Right common carotid artery plus branches (tissue), 1 donor: Measurements from ENCODE around the gene C3orf20.

DNA sequence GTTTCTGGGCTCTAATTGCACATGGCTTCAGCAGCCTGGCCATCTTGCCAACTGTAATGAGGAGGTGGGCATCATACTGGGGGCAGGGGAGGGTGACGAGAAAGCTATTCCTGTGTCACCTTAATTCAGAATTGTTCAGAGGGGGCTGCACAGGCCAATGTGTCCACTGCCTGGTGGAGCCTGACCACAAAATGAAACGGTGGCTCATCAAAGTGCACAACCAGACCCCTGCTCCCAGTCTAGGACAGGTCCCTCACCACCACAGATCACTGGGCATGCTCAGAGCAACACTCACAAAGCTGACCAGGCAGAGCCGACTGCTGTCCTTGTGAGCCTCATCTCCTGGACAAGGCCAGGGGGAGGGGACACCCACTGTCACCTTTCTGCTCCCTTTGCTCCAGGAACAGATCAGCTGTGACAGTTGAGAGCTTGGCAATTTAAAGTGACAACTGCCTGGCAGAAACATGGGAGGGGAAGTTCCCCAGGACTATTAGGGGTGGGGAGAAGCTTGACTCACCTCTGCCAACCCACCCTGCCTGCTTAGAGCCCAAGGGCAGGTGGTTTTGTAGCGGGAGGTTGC lies 80.7 kb downstream of the IQSEC1 start:
- PRO-cap, result no peak

DNA sequence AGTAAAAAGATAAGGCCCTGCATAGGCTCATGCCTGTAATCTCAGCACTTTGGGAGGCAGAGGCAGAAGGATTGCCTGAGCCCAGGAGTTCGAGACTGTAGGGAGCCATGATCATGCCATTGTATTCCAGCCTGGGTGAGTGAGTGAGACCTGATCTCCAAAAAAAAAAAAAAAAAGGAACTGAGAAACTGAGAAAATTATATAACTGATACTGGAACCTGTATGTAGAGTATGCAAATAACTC lies 70.9 kb downstream of the IQSEC1 start:
- PRO-cap, result no peak

DNA sequence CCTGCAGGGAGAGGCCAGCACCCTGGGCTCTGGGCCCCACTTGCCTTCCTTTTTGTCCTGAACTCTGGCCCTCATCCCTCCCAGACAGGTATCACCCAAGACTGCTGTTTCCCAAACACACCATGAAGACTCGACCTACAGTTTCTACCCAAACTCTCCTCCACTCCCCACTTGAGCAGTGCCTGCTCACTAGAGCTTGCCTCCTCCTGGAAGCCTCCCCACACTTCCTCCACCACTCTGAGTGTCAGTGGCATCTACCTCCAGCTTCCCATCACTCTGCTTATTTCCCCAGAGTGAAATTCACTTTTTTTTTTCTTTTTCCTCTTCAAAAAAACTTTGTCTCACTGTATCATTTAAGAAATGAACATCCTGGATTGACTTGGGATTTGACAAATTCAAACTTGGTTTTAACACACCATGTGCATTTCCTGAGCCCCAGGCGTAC lies 62.4 kb downstream of the IQSEC1 start:
- PRO-cap, result no peak

- PRO-cap, result bidirectional peak, plus-strand start at chr3:13012683, minus-strand start at chr3:13012451
Observed at GRCh38 chr3:13012154-13013064, 60.8 kb downstream of the IQSEC1 start.

DNA sequence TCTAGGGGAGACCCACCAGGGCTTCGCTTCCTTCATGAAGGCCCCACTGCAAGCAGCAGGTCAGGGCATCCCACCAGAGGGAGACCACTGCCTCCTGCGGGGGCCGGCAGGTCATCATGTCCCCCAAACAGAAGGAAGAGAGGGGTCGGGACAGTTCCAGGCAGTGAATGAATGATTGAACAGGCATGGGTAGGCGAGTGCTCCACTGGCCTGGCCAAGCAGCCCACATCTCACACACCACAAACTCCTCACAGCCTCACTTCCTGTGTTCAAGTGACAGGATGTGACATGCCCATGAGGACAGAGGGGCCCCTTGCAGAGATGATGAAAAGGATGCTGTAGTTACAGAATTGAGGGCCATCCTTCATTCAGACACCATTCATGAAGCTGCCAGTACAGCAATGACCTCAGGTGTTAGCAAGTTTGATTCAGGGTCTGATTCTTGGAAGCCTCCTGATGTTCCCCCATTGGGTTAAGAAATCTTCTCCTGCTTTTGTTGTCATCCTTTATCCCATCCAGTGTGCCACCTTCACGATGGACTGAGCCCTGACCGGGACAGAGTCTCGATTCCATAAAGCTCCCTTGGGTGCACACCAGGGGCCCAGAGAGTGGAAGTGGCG lies 3.7 kb downstream of the IQSEC1 start:
- PRO-cap, result no peak

GRCh38 chr3:13415342-13416219 lies 4.5 kb downstream of the NUP210 start:
- PRO-cap, result no peak

DNA sequence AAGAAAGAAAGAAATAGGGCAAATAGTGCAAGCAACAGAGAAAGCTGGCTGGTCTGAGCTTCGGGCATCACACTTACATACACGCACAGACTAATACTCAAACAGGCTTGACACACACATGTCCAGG lies 1.3 kb downstream of the NUP210 start:
- PRO-cap, result no peak

GRCh38 chr3:13428256-13428495 lies 8.1 kb upstream of the NUP210 start:
- PRO-cap, result no peak

DNA sequence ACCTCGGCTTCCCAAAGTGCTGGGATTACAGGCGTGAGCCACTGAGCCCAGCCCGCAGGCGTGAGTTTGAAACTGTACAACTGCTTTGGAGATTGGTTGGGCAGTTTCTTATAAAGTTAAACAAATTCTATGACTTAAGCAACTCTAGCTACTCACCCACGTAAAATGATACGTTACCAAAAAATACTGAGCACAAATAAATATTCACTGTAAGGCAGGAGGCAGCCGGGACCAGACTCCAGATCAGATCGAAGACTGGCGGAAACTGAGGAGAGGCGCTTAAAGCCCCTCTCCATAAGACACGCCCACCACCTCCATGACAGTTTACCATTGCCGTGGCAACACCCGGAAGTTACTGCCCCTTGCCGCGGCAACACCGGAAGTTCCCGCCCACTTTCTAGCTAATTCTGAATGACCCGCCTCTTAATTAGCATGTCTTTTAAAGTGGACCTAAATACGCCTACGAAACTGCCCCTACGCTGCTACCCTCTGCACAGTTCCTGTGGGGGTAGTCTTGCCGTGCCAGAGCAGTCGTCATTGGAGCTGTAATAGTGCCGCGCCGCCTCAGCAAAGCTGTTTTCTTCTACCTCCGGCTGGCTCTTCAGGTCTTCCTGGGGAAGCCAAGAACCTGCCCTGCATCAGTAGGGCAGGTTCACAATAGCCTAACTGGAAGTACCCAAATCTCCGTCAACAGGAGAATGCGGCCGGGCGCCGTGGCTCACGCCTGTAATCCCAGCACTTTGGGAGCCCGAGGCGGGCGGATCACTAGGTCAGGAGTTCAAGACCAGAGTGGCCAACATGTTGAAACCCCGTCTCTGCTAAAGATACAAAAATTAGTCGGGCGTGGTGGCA lies 28.3 kb upstream of the HDAC11 start:
- PRO-cap, result bidirectional peak, plus-strand start at position 511 of the sequence, minus-strand start at position 257 of the sequence; unidirectional peak, plus-strand start at position 576 of the sequence

- PRO-cap, result no peak
Observed at GRCh38 chr3:13461450-13461804, 18.7 kb upstream of the HDAC11 start.

- PRO-cap, result no peak
Observed at GRCh38 chr3:13575131-13575639, 26.3 kb downstream of the FBLN2 start.

GRCh38 chr3:13637347-13637941 lies 88.5 kb downstream of the FBLN2 start:
- PRO-cap, result no peak

DNA sequence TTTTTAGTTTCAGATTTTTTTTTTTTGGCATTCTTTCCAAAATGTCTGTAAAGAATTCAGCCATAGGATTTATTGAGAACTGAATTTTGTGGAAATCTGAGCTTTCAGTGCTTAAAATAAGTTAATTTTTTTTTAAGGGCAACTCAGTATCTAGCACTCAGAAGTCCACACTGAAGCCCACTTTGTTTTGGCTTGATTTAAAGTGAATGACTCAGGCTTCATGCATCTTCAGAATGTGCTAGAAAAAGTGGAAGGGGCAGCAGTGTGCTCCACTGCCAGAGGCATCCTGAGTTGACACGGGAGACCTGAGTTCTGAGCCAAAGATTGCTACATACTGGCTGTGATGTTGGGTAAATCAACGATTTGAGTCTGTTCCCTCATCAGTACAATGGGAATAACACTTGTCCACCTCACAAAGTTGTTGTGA lies 18.9 kb downstream of the TMEM43 start:
- PRO-cap, result no peak

DNA sequence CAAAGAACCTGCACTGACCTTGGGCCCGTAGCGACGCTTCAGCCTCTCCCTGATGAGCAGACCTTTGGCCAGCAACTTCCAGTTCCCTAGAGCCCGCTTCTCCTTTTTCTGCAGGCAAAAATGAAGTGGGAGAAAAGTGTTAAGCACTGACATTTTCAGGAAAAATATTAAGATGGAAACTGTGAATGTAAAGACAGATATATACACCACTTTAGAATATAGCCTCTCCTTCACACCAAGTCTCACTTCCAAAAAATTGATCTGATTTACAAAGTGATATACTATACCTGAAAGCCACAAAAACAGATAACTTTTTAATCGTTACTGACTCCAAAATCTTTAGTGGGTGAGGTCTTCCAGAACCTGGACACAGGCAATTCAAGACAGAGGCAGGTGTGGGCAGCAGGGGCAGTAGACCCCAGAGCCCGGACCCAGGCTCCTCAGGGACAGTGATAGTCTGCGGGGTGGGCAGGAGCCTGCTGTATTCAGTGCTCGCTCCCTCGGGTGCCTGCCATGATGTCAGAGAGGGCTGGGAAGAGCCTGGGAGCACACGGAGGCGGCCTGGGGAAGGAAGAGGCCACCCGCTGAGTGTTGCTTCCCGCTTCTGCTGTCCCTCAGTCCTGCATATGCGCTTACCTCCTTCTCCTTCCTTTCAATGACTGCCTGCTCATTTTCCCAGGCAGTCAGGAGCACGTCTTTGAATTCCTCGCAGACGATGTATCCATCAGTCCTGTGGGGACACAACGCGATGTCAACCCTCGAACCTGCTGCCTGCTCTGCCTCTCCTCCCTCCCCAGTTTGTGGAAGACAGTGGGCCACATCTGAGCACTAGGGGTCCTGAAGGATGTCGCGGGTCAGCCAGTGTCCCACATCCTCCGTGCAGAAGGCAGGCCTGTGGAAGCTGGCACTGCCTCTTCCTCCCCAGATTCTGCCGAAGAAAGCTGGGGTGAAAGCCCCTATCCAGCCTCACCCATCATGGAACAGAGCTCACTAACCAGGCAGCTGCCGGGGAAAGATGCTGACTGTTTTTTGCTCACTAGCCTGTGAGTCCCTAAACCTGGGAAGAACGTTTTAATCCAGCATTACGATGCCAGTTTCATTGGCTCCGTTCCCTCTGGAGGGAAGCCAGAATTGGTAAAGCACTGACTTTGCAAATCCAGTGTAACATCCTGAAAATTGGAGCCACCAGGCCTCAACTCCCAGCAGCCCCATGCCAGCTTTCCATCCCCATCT lies 22.8 kb downstream of the TMEM43 start:
- PRO-cap, result no peak

DNA sequence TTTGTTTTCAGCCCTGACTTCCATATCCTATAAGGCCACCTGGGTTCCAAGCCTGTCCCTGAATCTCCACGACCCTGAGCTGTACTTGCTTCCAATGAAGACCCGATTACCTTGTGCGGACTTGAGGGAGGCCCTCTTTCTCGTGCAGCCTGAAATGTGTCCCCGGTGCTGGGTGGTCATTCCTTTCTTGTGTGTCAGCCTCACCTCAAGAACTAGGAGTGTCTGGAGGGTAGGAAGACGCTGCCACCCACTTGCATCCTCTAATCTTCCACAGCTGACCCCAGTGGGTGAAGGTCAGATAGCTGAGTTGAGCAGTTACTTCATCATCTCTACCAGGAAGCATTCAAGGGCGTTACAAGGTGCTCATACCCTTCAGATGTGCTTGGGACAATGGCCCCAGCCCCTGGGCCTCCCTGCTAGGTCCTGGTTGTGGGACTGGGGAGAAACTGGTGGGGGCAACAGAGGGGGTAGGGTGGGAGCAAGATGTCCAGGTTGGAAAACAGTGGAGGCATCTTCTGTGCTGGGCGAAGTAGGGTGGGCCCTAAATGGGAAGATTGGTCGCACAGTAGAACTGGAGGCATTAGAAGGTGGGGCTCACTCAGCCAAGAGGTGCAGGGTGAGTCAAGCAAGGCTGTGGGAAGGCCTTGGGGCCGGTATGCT lies 74.2 kb downstream of the LSM3 start:
- PRO-cap, result no peak

- PRO-cap, result no peak
Observed at GRCh38 chr3:14295785-14296270, 106.6 kb upstream of the SLC6A6 start.

DNA sequence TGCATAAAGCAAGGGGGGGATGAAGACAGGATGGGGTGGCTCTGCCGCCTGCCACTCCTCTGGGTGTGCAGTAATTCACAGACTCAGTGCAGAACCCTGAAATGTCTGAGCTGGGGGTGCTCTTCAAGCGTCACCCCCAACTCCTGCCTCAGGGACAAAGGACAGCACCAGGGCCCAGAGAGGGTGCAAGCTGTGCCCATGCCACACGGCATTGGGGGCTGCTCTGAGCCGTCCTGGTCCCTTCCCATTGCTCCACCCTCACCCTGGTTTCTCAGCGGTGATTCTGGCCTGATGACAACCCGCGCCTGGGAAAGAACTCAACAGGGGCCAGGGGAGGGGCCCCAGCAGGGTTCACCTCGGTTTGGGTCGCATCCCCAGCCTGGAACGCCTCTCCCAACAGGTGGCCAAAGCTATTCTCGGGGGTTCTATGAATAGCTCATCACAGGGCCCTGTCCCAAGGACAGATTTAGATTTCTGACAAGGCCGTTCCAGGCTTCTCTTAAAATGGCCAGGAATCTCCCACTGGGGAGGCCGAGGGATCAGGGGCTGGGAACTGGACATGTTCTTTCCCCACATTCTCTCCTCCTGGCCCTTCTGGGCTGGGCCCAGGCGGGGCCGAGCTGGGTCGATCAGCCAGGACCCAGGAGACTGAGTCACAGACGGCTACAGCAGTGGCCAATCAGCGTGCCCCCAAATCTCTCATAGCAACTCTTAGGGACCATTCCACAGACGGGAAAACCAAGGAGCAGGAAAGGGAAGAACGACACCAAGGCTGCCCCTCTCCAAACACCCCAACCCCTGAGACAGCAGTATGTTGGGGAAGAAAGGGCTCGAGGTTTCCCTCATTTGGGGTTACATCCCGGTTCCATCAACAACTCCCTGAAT lies 17.9 kb downstream of the GRIP2 start:
- PRO-cap, result no peak

DNA sequence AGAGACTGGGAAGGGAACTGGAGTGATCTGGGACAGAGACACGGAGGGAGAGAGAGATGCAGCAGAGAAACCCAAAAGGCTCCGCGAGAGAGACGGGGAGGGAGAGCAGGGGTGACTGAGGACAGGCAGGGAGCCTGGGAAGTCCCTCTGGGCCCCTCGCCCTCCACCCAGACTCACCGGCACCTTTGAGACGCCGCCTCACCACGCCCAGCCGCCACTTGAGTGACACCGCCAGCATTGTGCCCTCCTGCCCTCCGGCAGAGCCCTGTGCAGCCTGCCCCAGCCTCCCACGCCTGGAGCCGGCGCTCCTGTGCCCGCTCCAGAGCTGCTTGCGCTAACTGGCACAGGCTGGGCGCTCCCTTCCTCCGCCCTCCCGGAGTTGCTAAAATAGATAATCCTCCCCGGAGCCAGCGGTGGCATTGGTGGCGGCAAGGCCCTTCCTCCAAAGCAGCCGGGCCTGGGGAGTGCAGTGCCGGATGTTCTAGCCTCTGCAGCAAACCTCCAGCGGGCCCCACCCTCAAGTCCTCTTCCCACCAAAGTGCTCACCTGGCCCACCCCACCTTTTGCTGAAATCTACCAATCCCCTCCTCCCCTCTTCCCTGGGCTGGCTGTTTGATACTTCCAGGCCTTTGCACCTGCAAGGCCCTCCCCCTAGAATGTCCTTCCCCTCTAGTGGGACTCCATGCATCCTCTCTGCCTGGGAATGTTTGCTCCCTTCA lies 15.7 kb upstream of the GRIP2 start:
- PRO-cap, result no peak

- PRO-cap, result no peak
Observed at GRCh38 chr3:14675051-14675360, at the start of gene C3orf20. C3orf20 (plus strand) TSS chr3:14675141.

- PRO-cap, result no peak
Observed at GRCh38 chr3:14833593-14833964, 14.8 kb downstream of the FGD5 start.